Camera-type eye (tissue), 1 donor: ENCODE measurements around a stretch of chr12.

- RAMPAGE, long total RNA: no peak
These were observed 1.5 kb downstream of the SLC38A2 start for GRCh38 chr12:46371201-46371422.

GRCh38 chr12:46384341-46384646 lies 11.7 kb upstream of the SLC38A2 start:
- RAMPAGE, long total RNA: no peak

DNA sequence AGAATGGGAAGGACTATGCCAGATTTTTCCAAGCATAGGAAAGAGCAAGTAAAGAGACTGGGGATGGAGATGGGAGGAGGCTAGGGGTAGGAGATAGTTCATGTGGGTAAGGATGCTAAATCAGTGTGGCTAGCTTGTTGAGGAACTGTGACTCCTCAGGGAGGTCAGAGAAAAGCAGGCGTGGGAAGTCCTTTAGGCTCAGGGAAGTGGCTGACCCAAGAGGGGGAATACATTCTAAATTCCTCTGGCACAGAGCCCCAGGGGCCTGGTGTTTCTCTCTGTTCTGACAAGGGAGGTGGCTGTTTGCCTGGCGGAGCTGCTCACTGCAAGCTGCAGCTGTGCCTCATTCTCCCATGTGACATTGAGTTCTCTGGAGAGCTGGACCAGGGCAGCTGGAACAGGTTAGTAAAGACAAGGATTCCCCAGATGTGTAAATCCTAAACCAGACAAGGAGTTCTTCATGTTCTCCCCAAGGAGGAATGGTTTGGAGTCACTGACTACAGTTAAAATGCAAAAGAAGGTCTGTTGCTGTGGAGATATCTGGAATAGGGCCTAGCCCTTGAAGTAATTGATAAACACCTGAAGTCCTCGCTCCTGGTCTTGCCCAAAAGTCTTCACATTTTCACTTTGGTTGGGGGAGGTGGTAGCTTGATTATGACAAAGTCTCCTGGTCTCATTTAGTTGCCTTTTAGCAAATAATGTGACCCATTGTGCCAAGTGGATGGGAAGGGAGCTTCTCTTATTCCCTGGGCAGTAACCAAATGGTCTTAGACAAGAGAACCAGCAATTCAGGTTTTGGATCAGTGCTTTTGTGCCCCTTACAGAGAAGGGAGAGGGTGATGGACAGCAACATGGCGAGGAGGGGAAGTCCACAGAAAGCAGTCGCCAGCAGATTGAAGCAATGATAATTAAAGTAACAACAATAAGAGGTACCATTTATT lies 152.4 kb upstream of the SLC38A2 start:
- RAMPAGE, long total RNA: no peak

- RAMPAGE, long total RNA: no peak
These were observed 208.5 kb downstream of the SLC38A4 start for GRCh38 chr12:46617355-46617574.

GRCh38 chr12:46669606-46670270 lies 156.1 kb downstream of the SLC38A4 start:
- RAMPAGE, long total RNA: no peak

GRCh38 chr12:46797720-46798984 lies 27.6 kb downstream of the SLC38A4 start:
- RAMPAGE, long total RNA: no peak

- RAMPAGE, long total RNA: no peak
These were observed 16.9 kb downstream of the SLC38A4 start for GRCh38 chr12:46808778-46809414.

DNA sequence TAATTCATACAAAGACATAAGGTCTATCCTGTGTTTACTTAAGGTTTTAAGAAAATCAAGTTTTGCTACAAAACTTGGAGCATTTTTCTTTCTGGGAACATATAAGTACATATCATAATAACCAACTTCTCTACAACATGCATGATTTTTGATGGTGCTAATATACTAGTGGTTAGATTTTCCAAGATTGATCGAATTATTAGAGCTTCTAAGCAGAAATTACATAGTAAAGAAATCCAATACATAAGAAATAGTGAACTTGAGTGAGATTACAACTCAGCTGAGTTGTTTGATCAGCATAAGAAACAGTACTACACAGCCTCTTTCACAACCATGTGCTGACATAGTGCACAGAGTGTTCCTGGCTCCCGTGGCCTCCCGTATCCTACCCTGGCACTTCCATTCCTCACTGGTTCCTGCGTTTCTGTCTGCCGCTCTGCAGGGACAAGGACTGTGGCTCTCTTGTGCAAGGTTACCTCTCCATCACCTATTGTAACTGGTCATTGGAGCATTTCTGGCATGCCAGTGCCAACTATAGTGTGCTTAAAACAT lies 46.5 kb upstream of the PCED1B start:
- RAMPAGE, long total RNA: no peak

DNA sequence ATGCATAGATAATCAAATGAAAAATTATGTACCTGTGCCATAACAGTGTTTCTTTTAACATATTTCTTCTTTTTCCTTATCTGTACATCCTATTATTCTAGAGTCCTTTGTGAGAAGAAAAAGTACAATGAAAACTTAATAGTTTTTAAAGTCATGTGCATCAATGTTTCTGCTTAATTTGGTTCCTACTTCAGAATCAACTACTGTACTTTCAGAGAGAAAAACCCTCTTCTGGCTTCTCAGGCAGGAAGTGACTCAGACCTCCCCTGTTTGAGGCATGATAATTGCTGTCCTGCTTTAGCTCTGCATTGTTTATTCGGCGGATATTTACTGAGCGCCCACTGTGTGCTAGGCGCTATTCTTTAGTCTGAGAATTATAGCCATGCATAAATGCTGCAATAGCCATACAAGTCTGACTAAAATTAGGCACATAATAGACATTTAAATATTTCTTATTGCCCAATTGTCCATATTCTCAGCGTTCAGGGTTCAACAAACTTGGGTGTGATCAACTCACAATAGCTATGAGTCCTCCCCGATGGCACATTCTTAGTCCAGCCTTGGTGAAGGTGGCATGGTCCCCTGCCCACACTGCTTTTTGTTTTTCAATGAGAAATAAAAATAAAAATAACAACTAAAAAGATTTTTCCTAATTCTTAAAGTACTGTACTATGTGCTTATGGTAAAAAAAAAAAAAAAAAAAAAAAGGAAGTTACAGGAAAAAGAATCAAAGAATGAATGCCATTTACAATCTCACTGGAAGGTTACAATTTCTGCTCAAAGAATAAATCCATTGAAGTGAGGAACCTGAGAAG lies 6.1 kb upstream of the AMIGO2 start:
- RAMPAGE, long total RNA: no peak

GRCh38 chr12:47189723-47190248 lies 110.0 kb upstream of the AMIGO2 start:
- RAMPAGE, long total RNA: no peak

DNA sequence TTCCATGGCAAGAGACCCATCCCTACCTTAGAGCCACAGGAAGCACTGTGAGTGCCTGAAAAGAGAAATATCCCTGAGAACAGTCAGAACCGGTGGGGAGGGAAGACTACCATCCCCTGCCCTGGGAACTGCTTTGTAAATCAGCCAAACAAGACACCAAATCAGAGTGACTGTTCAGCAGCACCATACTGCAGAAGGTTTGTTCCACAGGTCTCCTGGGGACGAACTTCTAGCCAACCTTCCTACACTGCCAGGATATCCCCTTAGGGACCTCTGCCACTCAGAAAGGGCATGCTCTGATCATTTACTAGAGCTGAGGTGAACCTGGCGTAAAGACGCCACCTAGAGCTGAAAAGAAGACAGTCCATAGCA lies 227.9 kb upstream of the AMIGO2 start:
- RAMPAGE, long total RNA: no peak

GRCh38 chr12:47426708-47427521 lies 278.9 kb downstream of the RPAP3 start:
- RAMPAGE, long total RNA: no peak

GRCh38 chr12:47741249-47742009 lies 16.1 kb upstream of the ENDOU start:
- RAMPAGE, long total RNA: no peak

DNA sequence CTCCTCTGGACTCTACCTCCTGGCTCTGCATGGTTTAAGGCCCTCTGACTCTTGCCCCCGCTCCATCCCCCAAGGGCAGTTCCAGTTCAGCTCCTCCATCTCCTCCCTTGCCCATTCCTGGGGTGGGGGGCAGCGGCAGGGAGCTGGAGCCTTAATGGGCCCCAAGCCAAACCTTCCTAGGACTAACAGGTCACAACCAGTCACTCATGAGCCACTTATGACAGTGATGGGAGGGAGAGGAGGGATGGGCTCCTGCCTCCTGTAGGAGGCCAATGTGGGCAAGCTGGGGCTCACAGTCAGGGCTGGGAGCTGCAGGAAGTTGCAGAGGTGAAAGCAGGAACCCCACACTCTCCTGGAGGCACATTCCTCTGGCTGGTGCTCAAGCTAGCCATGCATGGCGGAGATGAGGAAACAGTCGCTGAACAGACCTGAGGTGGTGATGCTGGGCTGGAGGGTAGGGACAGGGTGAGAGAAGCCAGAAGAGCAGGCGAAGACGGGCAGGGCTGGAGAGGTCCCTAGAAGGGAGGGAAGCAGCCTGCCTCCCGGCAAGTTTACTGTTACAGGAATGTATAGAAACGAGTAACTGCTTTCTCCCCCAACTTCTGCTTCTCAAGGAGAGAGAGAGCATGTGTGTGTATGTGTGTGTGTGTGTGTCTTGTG lies 5.0 kb upstream of the RAPGEF3 start:
- RAMPAGE, long total RNA: no peak

GRCh38 chr12:47789672-47790235 lies 16.7 kb downstream of the SLC48A1 start:
- RAMPAGE, long total RNA: no peak

DNA sequence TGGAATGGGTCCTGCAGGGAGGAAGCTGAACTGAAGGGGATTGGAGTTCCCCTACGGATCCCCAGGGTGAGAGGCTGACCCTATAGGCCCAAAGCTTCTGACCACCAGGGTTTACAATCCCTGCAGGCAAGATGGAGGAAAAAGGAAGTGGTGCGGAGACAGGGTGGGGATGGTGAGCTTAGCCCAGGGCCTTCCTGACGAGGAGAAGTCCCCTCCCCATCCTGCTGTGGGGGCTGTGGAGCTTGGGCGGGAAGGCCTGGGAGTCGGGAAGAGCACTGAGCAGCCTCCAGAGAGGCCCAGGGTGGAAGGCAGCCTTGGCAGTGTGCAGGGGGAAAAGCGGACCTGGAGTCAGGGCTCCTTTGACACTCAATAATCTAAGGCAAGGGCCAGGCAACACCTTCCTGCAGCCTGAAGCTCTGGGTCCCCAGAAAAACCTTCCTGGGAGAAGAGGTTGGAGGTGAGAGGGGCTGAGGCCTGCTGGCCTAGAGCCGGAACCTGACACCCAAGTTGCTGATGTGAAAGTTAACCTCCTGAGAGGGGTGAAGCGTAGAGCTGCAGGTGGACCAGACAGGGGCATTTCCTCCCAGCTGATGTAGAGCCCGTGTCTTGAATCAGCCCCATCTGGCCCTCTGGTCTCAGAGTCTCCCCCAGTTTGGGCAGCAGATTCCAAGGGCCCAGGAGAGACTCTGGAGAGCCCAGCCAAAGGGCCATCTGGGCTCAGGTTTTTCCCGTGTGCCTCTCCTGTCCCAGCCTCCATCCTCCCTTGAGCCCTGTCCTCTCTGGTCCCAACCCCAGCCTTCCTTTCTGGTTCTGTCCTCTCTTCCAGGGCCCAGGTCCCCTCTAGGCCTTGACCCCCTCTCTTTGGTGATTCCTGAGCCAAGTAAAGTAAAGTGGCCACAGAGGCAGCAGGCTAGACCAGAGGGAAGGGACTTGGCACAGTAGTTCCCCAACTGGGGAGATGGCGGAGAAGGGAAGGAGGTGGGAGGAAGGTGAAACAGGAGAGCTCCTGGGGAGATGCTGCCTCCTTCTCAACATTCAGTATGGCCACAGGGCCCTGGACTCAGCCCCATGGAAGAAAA lies 5.9 kb downstream of the HDAC7 start:
- RAMPAGE, long total RNA: no peak

DNA sequence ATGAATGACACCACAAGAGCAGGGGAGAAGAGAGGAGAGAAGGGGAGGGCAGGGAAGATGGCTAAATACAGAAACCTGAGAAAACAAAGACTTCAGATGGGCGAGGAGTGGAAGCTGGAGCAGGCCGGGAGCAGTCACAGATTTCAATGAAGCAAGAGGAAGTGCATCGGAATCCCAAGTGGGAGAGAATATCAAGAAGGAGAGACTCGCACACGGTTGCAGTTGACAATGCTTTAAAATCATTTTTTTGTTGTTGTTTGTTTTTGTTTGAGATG lies 11.0 kb upstream of the HDAC7 start:
- RAMPAGE, long total RNA: no peak

DNA sequence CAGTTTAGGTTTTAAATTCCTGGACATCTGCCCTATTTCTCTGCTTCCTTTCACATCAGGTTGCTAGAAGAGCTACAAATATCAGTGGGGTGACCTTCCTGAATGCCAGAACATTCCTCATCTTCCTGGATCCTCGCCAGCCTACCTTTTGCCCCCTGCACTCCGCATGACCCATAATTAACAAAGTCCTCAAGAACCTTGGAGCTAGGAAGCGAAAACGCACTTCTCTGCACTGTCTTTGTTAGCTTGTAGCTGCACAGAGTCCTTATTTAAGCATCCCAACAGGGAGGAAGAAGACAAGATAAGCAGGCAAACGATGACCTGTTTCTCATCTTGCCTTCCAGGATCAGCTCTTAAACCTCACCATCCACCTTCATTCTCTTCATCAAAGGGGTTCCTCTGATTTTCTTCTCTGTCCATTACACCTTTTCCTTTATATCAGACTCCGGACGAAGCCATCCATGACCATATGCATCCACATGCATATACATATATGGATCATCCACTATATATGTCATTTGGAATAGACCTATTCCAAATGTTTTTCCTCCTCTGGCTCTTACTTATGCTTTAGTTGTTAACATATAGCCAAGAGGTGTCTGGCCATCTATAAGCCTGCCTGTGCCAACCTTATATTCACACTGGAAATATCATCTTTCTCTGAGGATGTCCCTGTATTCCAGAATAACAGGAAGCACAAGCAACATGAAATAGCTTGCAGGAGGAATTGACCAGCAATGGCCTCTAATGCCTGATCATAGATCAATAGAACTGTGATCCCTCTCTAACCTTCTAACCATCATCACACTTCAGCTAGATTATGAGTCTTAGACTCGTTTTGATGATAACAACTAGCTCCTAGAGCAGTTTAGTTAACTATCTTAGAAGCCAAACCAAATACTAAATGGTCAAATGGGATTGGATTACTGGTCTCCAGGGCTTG lies 30.2 kb downstream of the VDR start:
- RAMPAGE, long total RNA: no peak

GRCh38 chr12:47889029-47889393 lies 15.8 kb downstream of the VDR start:
- RAMPAGE, long total RNA: no peak

DNA sequence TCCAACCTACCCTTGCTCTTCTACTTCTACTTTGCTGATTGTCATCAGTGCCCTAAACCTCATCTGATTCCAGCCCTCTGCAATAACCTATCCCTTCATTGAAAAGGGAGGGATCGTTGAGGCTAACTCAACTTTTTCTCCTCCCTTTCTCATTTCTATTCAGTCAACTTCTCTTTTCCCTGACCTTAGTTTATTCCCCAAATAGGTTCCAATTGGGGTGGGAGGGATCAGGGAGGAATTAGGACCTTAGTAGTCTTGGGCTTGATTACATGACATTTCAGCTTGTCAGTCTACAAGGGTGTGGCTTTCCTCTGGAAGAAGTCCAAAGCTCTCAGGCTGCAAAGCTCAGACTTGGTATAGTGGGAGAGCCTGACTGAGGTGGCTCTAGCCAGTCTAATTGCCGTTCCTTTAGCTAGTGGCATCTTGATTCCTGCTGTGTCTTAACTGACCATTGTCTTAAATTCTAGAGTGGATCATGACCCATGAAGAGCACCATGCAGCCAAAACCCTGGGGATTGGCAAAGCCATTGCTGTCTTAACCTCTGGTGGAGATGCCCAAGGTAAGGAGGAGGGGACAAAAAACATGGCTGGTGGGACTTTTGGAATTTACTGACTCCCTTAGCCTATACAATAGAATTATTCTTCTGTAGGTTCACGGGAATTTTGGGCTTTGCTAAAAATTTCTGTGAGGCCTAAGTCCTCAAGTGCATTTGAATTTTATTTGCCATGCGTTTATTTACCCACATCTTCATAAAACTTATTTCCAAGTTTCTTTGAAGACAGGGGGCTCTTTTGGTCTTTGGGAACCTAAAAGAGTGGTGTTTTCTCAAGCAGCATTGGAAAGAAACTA lies 3.4 kb downstream of the PFKM start:
- RAMPAGE, long total RNA: start-site peak on the plus strand centred at position 370 of the sequence, 44 bp wide, 36 reads